ENCODE measurements around the gene SIRT5.

DNA sequence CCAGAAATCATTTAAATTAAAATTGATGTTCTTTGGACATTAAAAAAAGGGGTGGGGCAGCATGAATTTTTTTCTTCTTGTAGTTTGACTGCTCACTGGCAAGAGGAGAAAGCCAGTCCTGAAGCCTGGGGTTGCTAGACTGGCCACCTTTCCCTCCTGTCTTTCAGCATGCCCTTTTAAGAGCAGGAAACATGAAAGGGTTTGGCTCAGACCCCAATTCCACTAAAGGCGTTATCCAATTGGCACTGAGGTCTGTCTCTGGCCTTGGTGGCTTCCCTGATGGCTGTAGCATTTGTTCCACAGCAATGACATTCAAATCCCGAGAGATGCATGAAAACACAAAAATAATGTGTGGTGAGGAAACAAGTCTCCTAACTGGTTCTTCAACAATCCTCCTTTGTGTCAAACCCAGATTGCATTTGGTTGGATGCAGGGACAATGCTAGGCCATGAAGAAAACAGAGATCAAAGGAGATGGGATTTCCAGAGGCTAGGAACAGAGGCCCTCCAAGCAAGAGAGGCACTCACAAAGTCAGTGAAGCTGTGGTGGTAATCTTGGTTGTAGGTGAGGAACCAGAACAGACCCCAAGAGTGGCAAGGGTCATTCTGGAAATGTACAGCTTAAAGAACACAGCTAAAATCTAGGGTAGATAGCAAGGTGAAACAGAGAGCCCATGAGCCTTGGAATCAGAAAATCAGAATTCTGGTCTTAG is 56.5 kb upstream of the ADTRP start:
- PRO-cap, 3 experiments, result no peak in any of the 3 experiments
- RAMPAGE, long total RNA, result no peak
- RRBS, 2 experiments, result no CpG with 5 or more reads among the region's 2 CpGs

GRCh38 chr6:11851535-11851807 is 72.9 kb upstream of the ADTRP start:
- PRO-cap, 3 experiments, result peak in 1 of 3 experiments; most common plus-strand start chr6:11851708 (in 1)
- RAMPAGE, long total RNA, result no peak
- RRBS, 2 experiments, result no CpG with 5 or more reads among the region's 5 CpGs

- PRO-cap, 3 experiments, result no peak in any of the 3 experiments
- RAMPAGE, long total RNA, result no peak
- RRBS, 2 experiments, result no CpG with 5 or more reads among the region's 2 CpGs
Measured at GRCh38 chr6:11950133-11950580, 62.0 kb upstream of the HIVEP1 start.

DNA sequence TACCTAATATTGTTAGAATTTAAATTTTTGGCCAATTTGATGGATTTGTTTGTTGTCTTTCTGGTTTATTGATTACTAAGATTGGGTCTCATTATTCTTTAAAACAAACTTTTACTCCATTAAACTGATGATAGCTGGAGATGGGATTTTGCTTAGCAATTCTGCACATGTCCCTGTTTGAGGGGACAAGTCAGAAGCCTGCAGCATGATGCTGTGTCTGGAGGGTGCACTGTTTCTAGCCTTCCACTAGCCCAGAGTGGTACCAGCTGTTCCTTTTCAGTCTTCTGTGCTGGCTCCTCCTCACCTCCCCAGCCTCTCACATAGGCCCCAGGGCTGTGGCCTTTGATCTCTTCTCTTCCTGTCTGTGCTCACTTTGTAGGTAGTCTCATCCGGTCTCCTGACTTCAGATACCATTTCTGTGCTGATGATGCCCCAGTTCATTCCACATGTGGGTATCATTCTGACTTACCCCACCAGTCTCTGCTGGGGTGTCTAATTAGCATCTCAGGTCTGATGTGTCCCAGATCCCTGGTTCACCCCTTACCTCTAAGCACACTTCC is 126.2 kb downstream of the HIVEP1 start:
- PRO-cap, 3 experiments, result no peak in any of the 3 experiments
- RAMPAGE, long total RNA, result no peak
- RRBS, 2 experiments, result no CpG with 5 or more reads among the region's 1 CpG

DNA sequence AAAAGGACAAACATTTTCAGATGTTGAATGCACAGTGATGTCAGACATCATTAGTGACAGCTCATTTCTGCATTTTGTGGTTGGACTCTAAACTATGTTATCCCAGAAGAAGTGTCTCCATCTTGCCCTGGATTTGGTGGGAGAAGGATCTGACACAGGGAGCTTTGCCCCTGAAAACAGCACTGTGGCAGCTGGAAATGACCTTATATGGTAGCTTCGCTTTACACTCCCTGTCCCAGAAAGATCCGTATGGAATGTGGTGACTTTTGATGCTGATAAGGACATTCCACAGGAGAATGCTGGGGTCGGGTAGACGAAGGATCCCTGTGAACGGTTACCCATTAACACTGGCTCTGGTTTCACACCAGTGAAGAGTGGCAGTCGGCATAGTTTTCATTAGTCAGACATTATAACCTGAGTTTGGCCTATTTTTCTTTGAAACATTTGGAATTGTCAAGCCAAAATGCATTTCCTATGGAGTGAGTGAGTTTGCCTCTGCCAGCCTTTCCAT is 87.1 kb upstream of the EDN1 start:
- PRO-cap, 3 experiments, result no peak in any of the 3 experiments
- RAMPAGE, long total RNA, result no peak
- RRBS, 2 experiments, result no CpG with 5 or more reads among the region's 6 CpGs

GRCh38 chr6:12296001-12297045 is 6.2 kb downstream of the EDN1 start:
- PRO-cap, 3 experiments, result no peak in any of the 3 experiments
- RAMPAGE, long total RNA, result no peak
- RRBS, 2 experiments, result no CpG with 5 or more reads among the region's 15 CpGs

DNA sequence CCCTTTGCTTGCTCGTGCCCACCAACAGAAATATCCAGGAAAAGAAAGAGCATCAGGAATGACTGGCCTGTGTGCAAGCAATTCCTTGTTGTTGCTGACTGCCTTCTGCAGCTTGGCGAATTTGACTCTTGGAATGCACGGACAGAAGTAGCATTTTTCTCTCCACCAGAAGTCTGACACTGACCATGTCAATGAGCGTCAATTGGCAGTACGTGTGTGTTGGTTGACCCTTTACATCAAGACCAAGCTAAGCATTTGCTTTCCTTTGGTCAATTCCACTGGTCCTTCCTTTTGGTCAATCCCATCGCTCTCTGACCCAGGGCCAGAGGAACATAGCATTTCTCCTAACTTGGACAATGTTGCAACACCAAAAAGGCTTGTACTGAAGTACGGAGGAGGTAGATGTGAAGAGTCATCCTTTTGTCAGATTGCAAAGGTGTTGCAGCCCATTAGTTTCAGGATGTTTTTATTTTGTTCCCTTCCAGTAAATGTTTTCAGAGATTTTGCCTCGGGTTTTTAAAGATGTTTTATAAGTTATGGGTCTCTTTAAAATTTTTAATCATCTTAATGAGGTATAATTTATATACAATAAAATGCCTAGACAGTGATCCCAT is 24.5 kb downstream of the EDN1 start:
- PRO-cap, 3 experiments, result no peak in any of the 3 experiments
- RAMPAGE, long total RNA, result no peak
- RRBS, 2 experiments, result no CpG with 5 or more reads among the region's 8 CpGs

DNA sequence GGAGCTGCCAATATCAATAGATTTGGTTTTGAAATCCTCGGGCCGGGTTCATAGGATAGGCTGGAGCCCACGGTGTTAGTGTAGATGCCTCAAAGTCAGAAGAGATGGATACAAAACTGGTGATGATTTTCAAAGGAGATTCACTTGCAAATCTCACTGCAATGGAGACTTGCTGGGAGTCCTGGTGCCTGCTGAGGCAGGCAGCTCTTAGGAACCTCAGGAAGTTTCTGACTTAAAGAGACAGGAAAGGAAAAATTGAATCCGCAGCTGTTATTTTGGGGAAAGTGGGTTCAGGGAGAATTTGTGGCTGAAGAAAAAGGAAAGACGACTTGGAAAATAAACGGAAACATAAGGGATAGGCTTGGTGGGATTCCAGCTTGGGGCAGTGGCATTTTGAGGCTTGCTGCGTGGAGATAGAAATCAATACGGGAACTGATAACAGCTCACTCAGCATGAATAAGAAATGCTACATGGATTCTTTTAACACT is 241.6 kb downstream of the PHACTR1 start:
- PRO-cap, 3 experiments, result no peak in any of the 3 experiments
- RAMPAGE, long total RNA, result no peak
- RRBS, 2 experiments, result no CpG with 5 or more reads among the region's 8 CpGs

- PRO-cap, 3 experiments, result no peak in any of the 3 experiments
- RAMPAGE, long total RNA, result no peak
- RRBS, 2 experiments, result no CpG with 5 or more reads among the region's 2 CpGs
Measured at GRCh38 chr6:13012220-13012622, 295.7 kb downstream of the PHACTR1 start.

- PRO-cap, 3 experiments, result no peak in any of the 3 experiments
- RAMPAGE, long total RNA, result no peak
- RRBS, 2 experiments, result 7 to 10% methylated on average over 5 of the region's 41 CpGs
Measured at GRCh38 chr6:13014563-13015602, 298.3 kb downstream of the PHACTR1 start.

GRCh38 chr6:13260704-13261341 is 67.5 kb downstream of the TBC1D7 start:
- PRO-cap, 3 experiments, result no peak in any of the 3 experiments
- RAMPAGE, long total RNA, result no peak
- RRBS, 2 experiments, result no CpG with 5 or more reads among the region's 7 CpGs

DNA sequence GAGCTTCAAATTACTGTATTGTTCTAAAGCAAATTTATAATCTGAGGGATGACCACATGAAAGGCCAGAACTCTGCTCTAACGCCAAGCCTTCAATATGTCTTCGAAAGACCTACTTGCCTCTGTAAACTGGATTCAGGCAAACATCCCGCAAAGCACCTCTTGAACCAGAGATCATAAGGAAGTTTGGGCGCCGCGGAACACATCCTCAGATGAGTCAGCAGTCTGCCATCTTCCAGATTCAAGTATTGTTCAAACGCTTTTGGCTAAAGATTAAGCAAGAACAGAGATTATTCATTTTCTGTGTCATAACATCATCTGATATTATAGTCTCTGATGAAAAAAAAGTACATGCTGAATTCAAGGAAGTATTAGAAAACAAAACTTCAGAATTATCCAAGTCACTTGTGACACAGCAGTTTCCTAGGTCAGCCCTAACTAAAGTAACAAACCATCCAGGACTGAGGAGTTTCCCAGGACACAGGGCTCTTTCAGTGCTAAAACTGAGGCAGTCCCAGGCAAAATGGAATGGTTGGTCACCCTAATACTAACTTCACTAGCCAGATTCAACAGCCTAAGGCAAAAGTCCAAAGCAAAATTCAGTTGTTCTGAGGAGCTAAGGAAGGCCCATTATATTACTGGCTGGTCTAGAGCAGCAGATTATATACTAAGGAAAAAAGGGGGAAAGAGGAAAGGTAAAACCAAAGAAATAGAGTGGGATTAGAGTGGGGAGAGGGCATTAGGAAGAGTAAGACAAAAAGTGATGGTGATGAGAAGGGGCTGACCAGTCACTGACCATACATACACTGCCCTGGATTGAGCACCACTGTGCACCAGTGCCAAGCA is 20.6 kb downstream of the TBC1D7 start:
- PRO-cap, 3 experiments, result no peak in any of the 3 experiments
- RAMPAGE, long total RNA, result no peak
- RRBS, 2 experiments, result no CpG with 5 or more reads among the region's 7 CpGs

- PRO-cap, 3 experiments, result no peak in any of the 3 experiments
- RAMPAGE, long total RNA, result no peak
- RRBS, 2 experiments, result no CpG with 5 or more reads among the region's 9 CpGs
Measured at GRCh38 chr6:13445079-13445809, 42.2 kb downstream of the GFOD1 start.

DNA sequence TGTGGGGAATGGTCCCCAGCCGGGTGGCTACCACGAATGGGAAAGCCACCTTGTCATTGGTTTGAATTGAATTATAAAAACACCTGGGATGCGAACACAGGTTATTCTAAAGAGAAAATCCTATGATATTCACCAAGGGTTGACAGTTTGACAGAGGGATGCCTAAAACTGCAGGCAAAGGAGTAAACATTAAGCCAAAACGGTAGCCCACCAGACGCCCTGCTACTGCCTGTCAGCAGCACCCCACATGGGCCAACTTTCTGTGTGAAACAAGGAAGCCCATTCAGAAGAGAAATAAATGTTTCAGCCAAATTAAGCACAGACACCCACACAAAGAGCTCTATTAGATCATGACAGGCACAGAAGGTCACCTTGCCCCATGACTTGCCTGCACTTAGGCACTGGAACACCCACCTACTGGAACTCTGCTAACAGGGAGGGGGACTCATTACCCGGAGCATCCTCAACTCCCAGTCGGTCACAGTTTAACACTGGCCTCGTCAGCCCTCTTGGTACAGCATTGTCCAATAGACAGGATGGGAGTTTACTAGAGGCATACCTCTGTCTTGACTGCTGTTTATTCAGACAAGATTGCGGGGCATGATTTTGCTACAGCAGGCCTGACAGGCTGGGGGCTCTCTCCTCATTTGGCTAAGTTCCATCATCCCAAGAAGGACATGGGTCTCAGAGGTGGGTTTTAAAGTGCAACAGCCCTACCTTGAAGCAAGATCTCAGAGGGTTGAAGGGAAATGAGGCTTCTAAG is 31.8 kb downstream of the GFOD1 start:
- PRO-cap, 3 experiments, result no peak in any of the 3 experiments
- RAMPAGE, long total RNA, result no peak
- RRBS, 2 experiments, result no CpG with 5 or more reads among the region's 9 CpGs

DNA sequence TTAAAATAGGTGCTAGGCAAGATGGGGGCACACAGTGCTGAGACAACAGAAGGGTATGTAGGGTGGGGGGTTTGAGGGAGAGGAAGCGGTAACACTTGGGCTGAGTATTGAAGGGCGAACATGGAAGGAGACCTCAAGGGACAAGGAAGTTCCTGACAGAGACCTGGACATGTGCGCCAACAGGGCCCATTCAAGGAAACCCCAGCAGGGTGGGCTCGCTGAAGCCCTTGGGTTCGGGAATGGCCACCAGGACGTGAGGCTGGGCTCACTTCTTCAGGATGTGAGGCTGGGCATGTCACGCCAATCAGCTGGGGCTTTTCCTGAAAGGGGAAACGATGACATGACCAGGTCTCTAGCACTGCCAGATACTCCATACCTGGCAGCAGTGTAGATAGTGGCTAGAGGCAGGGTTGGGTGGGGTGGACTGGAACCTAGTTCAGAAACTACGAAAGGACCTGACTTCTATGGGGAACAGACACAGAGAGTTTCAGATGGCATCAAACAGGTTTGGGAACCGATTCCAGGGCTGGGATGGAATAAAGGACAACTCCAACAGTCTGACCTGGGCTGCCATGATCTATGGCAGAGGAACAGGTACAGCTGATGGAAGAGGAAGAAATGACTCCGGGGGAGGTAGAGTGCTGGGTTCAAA is 4.1 kb downstream of the GFOD1 start:
- PRO-cap, 3 experiments, result no peak in any of the 3 experiments
- RAMPAGE, long total RNA, result no peak
- RRBS, 2 experiments, result no CpG with 5 or more reads among the region's 11 CpGs

GRCh38 chr6:13485260-13485486 is 2.2 kb downstream of the GFOD1 start:
- PRO-cap, 3 experiments, result peak in 2 of 3 experiments; most common minus-strand start chr6:13485425 (in 2)
- RAMPAGE, long total RNA, result no peak
- RRBS, 2 experiments, result no CpG with 5 or more reads among the region's 5 CpGs

DNA sequence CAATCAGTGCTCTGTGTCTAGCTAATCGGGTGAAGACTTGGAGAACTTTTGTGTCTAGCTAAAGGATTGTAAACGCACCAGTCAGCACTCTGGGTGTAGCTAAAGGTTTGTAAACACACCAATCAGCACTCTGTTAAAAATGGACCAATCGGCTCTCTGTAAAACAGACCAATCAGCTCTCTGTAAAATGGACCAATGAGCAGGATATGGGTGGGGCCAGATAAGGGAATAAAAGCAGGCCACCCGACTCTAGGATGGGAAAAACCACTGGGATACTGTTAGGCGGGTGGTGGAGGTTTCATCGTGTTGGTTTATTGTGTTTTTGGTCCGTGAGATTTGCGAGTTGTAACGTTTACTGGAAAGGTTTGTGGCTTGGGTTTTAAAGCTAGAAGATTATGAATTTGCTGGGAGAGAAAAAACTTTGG is 25.5 kb upstream of the GFOD1 start:
- PRO-cap, 3 experiments, result no peak in any of the 3 experiments
- RAMPAGE, long total RNA, result no peak
- RRBS, 2 experiments, result no CpG with 5 or more reads among the region's 9 CpGs

DNA sequence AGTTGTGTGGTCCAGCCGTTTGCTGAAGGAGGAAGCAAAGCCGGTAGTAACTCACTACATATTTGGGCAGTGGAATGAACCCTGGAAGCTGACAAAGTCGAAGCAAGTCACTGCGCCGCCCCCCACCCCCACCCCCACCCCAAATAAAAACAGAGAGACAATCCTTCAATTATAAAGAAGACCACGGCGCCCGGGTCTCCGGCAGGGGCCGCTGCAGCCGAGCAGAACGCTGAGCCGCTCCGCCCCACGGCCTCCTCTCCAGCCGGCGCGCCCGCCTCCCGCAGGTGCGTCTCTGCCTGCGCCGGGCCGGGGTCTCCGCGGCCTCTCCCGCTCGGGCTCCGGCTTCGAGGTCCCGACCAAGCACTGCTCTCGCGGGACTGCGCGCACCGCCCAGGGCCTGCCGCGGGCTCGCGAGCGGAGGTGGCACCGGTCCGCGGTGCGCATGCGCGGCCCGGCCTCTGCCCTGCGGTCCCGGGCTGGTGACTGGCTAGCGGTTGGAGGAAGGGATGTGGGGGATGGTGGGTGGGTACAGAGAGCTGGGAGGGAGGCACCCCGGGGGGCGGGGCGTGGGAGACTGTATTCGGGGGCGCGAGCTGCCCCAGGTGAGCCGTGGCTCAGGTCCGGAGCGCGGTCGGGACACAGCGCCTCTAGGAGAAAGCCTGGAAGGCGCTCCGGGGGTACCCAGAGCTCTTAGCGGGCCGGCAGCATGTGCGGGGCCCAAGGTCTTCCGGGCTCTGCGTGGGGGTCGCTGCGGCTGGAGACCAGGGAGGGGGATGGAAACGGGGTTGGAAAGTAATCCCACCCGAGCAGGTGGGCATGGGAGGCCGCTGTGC is at the start of gene SIRT5:
SIRT5 (plus strand) TSS at position 579 of the 833 bp plus-strand sequence.
- PRO-cap, 3 experiments, result peak in 3 of 3 experiments; most common plus-strand start position 579 of the sequence (in 2); most common minus-strand start position 365 of the sequence (in 2)
- RAMPAGE, long total RNA, result no peak
- RRBS, 2 experiments, result 2% methylated on average over 42 of the region's 75 CpGs

DNA sequence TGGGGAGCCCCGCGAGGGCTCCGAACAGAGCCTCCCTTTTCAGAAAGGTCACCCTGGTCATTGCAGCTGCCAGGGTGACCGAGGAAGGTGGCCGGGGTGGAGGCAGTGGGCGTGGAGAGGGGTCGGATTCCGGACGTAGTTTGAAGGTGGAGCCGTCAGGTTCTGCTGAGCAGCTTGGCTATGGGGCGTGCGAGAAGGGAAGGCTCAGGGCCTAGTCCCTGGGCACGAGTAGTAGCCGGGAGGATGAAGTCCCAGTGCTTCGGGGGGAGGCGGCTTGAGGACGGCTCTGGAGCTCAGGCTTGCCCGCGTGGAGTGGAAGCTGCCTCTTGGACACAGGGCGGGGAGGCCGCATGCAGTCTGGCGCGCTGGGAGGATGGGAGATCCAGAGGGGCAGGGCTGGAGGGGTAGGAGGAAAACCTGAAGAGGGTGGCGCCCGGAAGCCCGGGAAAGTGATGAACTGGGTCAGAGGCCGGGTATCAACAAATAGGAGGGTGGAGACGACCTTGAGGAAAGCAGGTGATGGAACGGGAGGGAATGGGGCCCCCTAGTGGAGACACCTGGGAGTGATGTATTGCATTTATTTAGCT is 548 bp downstream of the SIRT5 start:
- PRO-cap, 3 experiments, result peak in 2 of 3 experiments; most common minus-strand start position 314 of the sequence (in 2)
- RAMPAGE, long total RNA, result no peak
- RRBS, 2 experiments, result under 1 to 3% methylated on average over 5 of the region's 29 CpGs

- PRO-cap, 3 experiments, result no peak in any of the 3 experiments
- RAMPAGE, long total RNA, result no peak
Measured at GRCh38 chr6:13578959-13579241, 4.5 kb downstream of the SIRT5 start.